GM23338 (cell line): ENCODE data around the gene SMIM12.

DNA sequence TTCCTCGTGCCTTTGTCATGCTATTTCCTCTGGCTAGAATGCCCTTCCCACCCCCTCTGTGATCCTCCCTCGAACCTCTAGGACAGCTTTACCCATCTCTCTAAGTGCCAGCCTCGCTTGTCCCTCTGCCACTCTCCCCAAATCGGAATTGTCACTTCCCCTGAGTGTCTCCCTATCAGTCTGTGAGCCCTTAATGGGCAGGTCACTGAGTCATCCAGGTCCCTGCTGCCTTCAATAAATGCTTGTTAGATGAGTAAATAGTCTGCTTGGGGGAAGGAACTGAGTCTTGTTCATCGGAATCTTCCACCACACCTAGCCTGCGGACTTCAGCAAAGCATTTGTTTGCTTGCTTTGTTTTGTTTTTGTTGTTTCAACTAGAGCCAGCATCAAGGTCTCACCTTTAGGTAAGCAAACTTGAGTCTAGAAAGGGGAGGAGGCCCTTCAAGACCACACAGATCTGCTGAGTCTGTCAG is 4.0 kb downstream of the GJB4 start:
- PRO-cap: no peak
- RAMPAGE, long total RNA: no peak

- PRO-cap: no peak
- RAMPAGE, long total RNA: no peak
These were observed 4.3 kb downstream of the GJB3 start for GRCh38 chr1:34785395-34785655.

DNA sequence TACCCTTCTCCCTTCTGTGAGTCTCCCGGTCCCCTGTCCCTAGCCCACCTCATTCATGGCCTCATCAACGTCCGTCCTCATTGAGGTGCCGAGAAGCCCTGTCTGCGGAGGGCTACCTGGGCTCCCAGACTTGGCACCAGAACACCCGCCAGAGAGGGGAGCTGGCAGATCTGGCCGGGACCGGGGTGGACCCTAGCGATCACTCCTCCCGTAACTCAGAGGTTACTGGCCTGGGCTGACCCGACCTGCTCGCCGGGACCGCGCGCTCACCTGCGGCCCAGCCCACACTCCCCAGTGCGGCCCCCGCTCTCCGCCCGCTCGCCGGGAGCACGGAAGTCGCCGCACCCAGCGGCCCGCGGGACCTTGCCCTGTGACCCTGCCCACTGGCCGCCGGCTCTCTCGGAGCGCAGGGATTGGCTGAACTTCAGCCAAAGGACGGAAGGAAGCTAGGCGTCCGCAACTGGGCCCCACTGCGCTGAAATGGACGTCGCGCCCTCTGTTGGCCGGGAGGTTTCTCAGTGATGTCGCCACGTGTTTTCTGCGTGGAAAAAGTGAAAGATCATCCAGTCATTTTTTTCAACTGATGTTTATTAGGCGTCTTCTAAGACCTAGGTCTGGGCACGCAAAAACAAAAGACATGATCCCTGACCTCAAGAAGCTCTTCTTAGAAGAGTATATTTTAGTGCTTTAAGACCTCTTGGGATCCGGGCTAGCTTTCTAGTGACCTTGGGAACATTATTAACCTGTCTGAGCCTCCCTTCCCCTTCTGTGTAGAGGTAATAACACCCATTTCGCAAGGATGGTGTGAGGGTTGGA is at the start of gene SMIM12:
SMIM12 (minus strand) TSS at position 343 of the 816 bp plus-strand sequence.
- PRO-cap: bidirectional peak, plus-strand start at position 431 of the sequence, minus-strand start at position 372 of the sequence
- RAMPAGE, long total RNA: no peak

GRCh38 chr1:34972852-34973505 is 12.2 kb downstream of the TMEM35B start:
- PRO-cap: no peak
- RAMPAGE, long total RNA: no peak

DNA sequence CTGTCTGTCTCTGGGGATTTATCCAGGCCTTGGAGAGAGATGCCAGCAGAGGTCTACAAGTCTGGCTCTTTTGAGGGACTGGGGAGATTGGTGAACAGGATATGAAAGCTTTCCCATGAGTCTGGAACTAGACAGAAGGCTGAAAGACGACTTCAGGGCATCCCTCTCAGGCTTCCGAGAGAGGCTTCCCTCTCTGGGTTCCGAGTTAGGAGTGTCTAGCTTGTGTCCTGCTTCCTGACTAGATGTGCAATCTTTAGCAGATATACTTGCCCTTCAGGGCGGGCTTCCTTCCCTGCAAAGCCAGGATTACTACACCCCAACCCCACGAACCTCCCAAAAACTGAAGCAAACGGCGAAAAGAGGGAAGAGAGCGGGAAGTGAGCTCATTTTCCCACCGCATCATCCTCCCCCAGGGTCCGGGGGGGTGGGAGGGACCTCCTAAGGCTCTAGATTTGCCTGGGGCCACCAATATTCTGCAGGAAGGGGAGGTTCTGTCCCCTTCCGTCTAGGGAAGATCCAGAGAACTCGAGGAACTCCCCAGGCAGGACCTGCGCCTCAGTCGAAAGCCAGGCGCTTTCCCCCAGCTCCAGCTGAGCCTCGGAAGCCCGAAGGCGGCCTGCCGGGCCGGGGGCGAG is 532 bp downstream of the TMEM35B start:
- PRO-cap: bidirectional peak, plus-strand start at position 608 of the sequence, minus-strand start outside the sequence
- RAMPAGE, long total RNA: no peak

GRCh38 chr1:35179411-35180247 is 13.3 kb downstream of the SFPQ start:
- PRO-cap: no peak
- RAMPAGE, long total RNA: no peak

GRCh38 chr1:35388665-35389289 is 120.3 kb downstream of the ZMYM4 start:
- PRO-cap: no peak
- RAMPAGE, long total RNA: no peak

- PRO-cap: no peak
- RAMPAGE, long total RNA: no peak
These were observed 105.2 kb downstream of the KIAA0319L start for GRCh38 chr1:35452005-35452501.

GRCh38 chr1:35707113-35707659 is 11.5 kb downstream of the C1orf216 start:
- PRO-cap: bidirectional peak, plus-strand start at chr1:35707336, minus-strand start at chr1:35707308
- RAMPAGE, long total RNA: no peak

- PRO-cap: no peak
- RAMPAGE, long total RNA: no peak
These were observed 3.1 kb downstream of the C1orf216 start for GRCh38 chr1:35715160-35716417.

DNA sequence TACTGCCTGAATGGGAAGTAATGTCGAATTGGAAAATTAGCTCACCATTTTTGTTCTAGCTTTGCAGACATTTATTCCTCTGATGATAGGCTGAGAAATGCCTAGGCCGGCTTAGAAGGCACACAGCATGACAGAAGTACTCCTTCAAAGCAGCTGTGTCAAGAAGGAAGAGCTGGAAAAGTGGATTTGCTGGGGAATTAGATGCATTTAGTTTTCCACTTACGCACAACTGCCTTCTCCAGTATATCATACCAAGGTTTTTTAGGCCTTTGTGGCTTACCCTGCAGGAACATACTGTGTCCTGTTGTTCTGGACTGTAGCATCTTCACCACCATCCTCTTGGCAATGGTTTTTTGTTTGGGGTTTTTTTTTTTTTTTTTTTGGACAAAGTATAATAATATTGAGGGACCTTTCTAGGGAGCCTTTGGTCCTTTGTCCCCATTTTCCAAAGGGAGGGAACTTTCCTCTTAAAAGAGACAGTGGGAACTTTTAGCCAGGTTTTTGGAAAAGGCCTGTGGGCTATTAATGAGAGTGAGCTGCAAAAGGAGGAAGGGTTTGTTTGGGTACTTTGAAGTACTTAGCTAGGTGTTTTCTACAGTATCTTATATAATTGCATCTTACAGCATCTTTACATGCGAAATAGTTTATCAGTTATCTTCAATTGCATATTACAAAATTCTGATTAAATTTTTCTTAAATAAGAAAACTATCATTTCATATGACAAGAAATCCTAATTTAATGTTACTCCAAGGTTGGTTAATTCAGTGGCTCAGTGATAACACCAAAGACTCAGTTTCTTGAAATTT is 4.1 kb upstream of the AGO3 start:
- PRO-cap: no peak
- RAMPAGE, long total RNA: no peak

DNA sequence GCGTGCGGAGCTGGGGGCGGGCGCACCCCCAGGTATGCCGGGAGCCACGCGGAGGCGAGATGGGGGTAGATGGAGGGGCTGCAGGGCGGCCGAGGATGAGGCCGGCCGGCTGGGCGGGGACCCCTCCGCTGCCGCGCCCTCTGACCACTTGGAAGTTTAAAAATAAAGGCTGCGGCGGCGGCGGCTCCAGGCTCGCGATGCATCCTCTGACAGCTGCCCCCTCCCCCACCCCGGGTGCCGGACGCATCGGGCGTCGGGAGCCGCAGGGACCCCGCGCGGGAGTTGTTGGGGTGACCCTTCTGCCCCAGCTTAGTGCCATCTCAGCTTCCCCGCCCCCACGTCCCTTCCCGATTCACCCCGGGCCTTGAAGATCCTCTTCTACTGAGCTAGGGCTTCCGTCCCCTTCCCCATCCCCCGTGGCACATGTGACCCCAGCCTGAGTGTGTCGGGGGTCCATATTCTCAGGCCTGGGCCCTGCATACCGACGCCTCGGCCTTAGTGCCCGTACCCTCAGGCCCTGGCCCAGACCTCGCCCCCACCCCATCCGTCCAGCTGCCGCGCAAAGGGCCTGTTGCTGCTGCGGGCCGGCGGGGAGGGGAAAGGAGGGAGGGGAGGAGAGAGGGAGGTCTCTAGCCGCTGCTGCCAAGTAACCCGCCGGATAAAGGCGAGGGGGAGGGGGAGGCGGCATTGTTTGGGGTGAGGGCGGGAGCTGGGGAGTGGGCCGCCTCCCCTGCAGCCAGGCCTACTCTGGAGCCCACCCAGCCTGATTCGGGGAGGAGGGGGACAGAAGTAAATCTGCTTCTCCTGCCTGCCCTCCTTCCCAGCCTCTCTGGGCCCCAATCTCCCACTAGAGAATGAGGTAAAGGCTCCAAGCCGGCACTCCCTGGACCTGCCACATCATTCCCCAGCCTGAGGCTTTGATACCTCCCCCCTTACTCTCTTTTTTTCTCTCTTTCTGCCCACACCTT is 756 bp downstream of the MAP7D1 start:
- PRO-cap: bidirectional peak, plus-strand start at position 458 of the sequence, minus-strand start at position 158 of the sequence; bidirectional peak, plus-strand start at position 699 of the sequence, minus-strand start at position 660 of the sequence
- RAMPAGE, long total RNA: no peak

DNA sequence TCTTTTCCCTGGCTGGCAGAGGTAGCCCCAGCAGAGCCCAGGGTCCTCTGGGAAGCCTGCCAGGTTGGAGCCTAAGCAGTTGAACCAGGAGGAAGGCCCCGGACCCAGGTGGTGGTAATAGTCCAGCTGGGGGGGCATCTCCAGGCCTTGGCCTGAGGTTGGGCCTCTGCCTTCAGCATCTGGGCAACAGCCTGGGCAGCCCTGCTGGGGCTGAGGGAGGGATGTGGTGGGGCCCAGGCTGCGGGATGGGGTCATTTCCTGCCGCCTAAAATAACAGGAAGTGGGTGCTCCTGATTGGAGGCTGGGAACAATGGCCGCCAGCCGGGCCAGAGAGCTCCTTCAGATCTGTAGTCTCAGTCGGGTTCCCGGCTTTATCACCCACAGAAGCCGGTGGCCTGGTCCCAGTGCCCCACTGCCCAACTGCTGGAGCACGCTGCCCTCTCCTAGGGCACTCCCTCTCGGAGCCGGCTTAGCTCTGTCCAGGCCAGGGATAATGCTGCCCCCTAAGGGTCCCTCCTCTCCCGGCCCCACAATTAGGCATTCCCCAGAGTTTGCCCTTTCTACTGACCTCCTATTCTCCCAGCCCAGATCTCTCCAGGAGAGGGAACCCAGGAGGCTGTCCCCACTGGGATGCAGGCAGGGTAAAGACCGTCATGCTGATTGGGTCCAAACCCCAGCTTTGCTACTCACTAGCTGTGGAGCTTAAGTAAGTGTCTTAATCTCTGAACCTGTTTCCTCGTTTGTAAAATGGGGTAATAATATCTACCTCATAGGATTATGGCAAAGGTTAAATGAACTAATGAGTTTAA is 5.0 kb downstream of the MAP7D1 start:
- PRO-cap: bidirectional peak, plus-strand start at position 356 of the sequence, minus-strand start at position 477 of the sequence
- RAMPAGE, long total RNA: no peak

DNA sequence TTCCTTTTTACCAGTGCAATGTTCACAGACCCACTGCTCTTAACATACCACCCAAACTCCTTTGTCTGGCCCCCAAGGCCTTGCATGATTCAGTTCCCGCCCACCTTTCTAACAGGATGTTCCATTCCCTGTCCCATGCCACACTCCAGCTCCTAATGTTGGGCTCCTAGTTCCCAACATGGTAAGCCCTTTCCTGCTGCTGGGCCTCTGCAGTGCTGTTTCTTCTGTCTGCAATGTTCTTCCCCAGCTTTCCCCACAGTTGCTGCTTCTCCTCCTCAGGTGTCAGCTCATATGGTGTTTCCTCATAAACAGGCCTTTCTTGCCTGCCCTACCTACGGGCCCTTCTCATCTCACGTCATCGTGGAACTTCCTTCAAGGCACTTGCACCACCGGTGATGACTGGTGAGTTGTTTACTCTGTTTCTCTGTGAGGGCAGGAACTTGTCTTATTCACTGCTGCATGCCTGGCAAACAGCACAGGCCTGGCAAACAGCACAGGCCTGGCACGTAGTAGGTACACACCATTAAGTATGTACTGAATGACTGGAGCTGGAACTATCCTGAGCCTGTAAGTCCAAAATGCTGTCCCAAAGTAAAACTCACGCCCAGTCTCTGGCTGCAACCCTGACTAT is 25.9 kb downstream of the STK40 start:
- PRO-cap: no peak
- RAMPAGE, long total RNA: no peak

- PRO-cap: no peak
- RAMPAGE, long total RNA: no peak
These were observed 18.7 kb downstream of the STK40 start for GRCh38 chr1:36367107-36367405.

- PRO-cap: bidirectional peak, plus-strand start at chr1:36385194, minus-strand start at chr1:36385030; bidirectional peak, plus-strand start at chr1:36385631, minus-strand start at chr1:36385499
- RAMPAGE, long total RNA: no peak
These were observed 746 bp downstream of the STK40 start for GRCh38 chr1:36384809-36385547.

GRCh38 chr1:37014226-37014721 is 20.0 kb downstream of the GRIK3 start:
- PRO-cap: no peak
- RAMPAGE, long total RNA: no peak

GRCh38 chr1:37053975-37054364 is 19.7 kb upstream of the GRIK3 start:
- PRO-cap: unidirectional peak, plus-strand start at chr1:37054143
- RAMPAGE, long total RNA: no peak

GRCh38 chr1:37461333-37461886 is 13.0 kb upstream of the ZC3H12A start:
- PRO-cap: no peak
- RAMPAGE, long total RNA: no peak

DNA sequence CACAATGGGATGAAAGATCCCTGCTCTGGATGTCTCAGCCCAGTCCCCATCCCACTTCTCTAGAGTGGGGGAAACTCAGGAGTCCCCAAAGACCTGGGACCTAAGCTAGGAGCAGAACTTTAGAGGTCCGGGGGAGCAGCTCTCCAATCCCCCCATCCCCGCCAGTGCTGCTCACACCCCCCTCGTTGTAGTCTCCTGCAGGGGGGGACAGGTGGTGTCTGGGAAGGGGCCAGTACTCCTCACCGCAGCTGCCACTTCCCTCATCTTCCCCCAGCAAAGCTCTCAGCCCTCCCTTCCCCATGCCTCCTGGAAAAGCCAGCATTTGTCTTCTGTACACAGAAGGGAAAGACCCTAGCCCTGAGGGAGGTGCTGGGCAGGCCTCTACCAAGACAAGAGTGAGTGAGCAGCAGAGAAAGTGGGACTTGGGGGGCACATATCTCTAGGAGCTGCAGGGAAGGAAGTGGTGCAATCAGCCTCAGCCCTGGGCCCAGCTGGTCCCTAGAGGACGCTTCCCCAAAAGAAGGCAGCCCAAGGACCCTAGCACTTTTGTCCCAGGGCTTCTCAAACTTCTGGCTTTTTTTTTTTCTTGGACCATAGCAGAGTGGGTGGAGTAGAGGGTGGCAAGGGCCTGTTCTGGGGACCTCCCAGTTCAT is 12.3 kb downstream of the ZC3H12A start:
- PRO-cap: no peak
- RAMPAGE, long total RNA: no peak